Body of pancreas (tissue), 2 donors: ENCODE results near the gene BOK.

GRCh38 chr2:240622468-240623436, 2.5 kb upstream of the GPR35 start:
- PRO-cap, result no peak
- RAMPAGE, long total RNA, 2 experiments, result no peak in any of the 2 experiments

DNA sequence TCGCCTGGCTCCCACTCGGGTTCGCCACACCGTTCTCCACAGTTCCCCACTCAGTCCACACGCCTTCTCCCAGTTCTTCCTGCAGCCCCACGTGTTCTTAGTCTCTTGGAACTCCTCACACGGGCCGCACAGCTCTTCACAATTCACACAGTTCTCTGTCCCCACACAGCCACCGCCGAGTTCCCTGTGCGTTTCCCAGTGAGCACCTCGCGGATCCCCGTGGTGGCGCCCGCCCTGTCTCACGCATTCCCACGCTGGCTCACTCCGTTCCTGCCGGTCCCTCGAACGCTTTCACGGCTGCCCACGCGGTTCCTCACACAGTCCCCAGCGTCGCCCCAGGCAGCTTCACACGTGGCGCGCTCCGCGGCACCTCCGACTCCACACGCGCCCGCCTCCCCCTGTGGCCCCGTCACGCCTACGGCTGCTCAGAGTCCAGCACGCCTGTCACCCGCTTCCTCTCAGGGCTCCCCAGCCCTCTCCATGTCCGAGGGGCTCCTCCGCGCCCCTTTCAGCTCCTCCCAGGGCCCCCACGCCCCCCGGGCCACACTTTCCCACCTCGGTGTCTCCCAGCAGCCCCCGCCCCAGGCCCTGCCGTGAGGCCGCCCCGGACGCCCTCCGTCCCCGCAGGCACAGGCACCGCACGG, 38.1 kb downstream of the KIF1A start:
- PRO-cap, result no peak
- RAMPAGE, long total RNA, 2 experiments, result no peak in any of the 2 experiments

DNA sequence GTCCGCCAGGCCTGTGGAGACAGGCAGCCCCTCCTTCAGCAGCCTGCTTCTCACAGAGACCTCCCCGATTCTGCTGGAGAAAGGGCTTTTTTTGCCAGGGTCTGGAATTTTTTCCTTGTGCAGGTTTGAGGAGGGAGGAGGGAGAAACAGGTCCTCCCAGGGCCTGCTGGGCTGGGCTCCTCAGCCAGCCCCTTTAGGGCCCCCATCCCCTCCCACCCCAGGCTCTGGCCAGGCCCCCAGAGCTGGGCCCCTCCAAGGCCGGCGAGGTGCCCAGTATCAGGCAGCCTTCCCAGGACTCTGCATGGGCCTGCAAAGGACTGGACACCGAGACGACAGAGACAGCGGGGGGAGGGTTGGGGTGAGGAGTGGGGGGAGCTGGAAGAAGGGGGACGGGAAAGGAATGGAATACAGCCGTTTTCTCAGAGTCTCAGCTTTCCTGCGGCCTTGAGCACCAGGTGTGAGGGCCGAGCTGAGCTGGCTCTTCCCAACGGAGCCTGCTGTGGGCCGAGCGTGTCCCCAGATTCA, 27.8 kb downstream of the KIF1A start:
- PRO-cap, result no peak
- RAMPAGE, long total RNA, 2 experiments, result no peak in any of the 2 experiments

GRCh38 chr2:240819533-240820048, 428 bp downstream of the KIF1A start:
- PRO-cap, result bidirectional peak, plus-strand start at chr2:240819648, minus-strand start at chr2:240819610
- RAMPAGE, long total RNA, 2 experiments, result no peak in any of the 2 experiments

DNA sequence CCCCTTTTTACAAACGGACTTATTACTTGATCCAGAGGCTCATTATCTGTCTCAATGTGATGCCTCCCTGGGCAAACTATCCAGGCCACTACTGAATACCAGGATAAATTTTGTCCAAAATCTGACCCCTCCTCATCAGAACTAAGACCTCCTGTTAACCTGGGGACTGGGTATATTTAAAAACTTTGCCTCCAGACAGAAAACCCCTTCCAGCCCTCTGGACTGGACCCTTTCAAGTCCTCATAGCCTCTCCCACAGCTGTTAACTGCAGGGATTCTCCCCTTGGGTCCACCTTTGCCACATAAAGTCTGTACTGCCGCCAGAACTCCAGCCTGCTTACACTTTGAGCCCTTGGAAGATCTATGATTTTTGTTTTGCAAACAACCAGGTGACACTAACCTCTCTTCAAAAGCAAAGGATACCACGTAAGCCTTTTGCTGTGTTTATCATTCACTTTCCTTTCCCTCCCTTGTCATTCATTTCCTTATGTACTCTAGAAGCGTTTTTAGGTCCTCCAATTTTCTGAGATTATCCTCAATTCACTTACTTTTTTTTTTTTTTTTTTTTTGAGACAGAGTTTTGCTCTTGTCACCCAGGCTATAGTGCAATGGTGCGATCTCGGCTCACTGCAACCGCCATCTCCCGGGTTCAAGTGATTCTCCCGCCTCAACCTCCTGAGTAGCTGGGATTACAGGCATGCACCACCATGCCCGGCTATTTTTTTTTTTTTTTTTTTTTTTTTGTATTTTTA, 4.1 kb upstream of the AGXT start:
- PRO-cap, result no peak
- RAMPAGE, long total RNA, 2 experiments, result no peak in any of the 2 experiments

GRCh38 chr2:240874061-240874382, 5.4 kb downstream of the AGXT start:
- PRO-cap, result no peak
- RAMPAGE, long total RNA, 2 experiments, result no peak in any of the 2 experiments

GRCh38 chr2:240875467-240876229, 7.0 kb downstream of the AGXT start:
- PRO-cap, result no peak
- RAMPAGE, long total RNA, 2 experiments, result no peak in any of the 2 experiments

DNA sequence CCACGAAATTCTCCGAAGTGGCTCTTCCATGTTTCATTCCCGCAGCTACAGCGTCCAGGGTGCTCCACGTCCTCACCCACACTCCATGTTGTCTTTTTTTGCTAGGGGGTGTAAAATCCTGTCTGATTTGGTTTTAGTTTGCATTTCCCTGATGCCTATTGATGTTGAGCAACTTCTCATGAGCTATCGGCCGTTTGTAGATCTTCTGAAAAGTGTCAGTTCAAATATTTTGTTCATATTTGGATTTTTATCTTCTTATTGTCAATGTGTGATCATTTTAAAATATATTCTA, 11.5 kb downstream of the AGXT start:
- PRO-cap, result no peak
- RAMPAGE, long total RNA, 2 experiments, result no peak in any of the 2 experiments

- PRO-cap, result no peak
- RAMPAGE, long total RNA, 2 experiments, result no peak in any of the 2 experiments
These were observed 36.8 kb downstream of the MTERF4 start for GRCh38 chr2:241065058-241065844.

DNA sequence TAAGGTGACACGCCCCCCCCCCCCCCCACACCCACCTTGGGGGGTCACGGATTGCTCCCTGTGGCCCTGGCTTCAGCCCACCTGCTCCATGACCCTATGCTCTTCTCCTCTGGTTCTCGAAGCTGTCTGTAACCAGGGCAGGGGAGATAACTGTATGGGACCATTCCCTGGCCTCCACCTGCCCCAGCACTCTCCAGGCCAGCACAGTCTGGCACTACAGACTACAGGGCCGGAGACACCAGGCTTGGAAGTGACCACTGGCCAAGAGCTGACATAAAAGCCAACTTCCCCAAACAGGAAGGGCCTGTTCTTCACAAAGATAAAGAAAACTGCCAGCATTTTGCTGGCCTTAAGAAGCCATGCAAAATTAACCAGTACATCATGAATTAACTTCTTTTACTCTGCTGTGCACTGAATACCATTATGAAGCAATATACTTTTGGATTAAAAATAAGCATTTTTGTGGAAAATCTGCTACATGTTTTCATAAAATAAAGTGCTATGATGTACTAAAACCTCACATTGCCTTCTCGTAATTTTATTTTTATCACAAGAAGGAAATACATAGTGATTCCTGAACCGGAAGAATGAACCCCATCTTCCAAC, 6.9 kb downstream of the MTERF4 start:
- PRO-cap, result no peak
- RAMPAGE, long total RNA, 2 experiments, result no peak in any of the 2 experiments

GRCh38 chr2:241228603-241229598, 40.4 kb downstream of the ANO7 start:
- PRO-cap, result no peak
- RAMPAGE, long total RNA, 2 experiments, result no peak in any of the 2 experiments

DNA sequence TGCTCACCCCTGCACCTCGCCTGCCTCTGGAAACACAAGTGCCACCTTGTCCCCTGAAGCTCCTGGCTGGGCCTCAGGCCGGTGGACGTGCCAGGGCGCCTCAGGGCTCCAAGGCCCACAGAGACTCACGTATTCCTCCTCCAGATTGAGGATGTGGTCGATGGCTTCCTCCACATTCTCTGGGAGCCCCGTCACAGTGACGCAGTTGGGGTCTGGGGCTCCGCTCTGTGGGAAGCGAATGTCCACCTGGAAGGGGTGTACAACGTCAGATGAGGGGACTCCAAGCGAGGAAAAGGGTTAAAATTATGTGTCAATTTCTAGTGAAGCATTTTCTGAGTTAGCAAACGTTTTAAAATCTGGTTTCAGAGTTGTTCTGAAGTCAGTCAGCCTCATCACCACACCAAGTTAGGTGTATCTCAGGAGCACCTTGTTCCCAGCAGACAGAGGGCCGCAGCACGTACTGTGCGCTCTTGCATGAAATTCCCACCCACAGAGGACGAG, 41.6 kb downstream of the ANO7 start:
- PRO-cap, result no peak
- RAMPAGE, long total RNA, 2 experiments, result no peak in any of the 2 experiments

- PRO-cap, result no peak
- RAMPAGE, long total RNA, 2 experiments, result no peak in any of the 2 experiments
These were observed 5.7 kb downstream of the HDLBP start for GRCh38 chr2:241309720-241310189.

- PRO-cap, result no peak
- RAMPAGE, long total RNA, 2 experiments, result no peak in any of the 2 experiments
These were observed 2.5 kb downstream of the HDLBP start for GRCh38 chr2:241312968-241313455.

- PRO-cap, result no peak
- RAMPAGE, long total RNA, 2 experiments, result no peak in any of the 2 experiments
These were observed 19.2 kb downstream of the SEPTIN2 start for GRCh38 chr2:241334910-241335325.

DNA sequence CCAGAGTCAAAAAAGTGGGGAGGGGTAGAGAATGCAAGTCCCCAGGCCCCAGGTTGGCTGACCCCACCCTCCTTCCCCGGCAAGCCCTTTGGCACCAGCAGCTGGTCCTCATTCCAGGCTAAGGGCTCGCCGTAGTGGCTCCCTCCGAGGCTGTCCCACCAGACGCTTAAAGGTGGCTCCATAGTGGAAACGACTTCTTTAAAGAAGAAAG, 1.3 kb downstream of the STK25 start:
- PRO-cap, result no peak
- RAMPAGE, long total RNA, 2 experiments, result no peak in any of the 2 experiments

DNA sequence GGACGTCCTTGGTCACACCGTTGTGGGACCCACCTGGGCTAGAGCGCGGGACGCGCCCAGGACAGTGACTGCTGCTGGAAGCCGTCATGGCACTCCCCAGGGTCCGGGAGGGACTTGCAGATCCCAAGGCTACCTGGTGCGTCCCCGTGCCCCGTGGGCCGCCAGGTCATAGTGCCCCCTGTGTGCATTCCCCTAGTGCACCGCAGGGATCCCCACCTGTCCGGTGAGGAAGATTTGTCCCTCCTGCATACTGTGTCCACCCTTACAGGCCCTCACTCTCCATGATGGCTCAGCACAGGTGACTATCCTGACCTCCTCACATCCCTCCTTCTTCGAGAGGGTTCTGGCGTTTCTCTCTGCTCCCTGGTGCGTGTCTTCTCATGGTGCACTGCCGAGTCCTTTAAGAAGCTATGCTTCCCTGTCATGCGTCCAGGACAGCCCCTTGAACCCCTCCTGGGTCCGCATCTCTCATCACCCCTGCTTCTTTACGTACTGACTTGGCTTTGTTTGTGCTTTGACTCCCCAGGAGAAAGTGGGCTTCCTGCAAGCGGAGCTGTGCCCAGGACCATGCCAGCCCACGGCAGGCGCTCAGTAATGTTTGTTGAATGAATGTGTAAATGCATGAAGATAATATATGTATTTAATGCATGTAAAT, 985 bp upstream of the STK25 start:
- PRO-cap, result no peak
- RAMPAGE, long total RNA, 2 experiments, result no peak in any of the 2 experiments

DNA sequence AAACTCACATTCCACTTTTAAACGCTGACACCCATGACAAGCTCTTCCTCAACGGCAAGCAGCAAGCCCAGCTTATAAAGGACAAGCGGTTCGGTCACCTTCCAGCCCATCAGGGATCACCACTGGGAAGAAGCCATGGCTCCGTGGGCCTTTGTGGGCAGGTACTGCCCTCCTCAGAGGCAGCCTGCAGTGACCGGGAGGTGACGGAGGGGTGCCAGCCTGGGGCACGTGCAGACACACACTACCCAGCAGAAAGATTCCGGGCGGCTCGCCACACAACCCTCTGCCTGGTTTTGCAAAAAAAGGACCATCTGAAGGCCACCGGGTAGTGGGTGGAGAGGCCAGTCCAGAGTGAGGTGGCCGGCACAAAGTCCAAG, 5.9 kb upstream of the BOK start:
- PRO-cap, result no peak
- RAMPAGE, long total RNA, 2 experiments, result no peak in any of the 2 experiments

- PRO-cap, result bidirectional peak, plus-strand start at chr2:241558750, minus-strand start at chr2:241558652; bidirectional peak, plus-strand start at chr2:241558955, minus-strand start at chr2:241558940
- RAMPAGE, long total RNA, 2 experiments, result no peak in any of the 2 experiments
These were observed at the start of gene BOK for GRCh38 chr2:241558295-241559276. TSS of gene BOK (plus strand) at chr2:241558745.

DNA sequence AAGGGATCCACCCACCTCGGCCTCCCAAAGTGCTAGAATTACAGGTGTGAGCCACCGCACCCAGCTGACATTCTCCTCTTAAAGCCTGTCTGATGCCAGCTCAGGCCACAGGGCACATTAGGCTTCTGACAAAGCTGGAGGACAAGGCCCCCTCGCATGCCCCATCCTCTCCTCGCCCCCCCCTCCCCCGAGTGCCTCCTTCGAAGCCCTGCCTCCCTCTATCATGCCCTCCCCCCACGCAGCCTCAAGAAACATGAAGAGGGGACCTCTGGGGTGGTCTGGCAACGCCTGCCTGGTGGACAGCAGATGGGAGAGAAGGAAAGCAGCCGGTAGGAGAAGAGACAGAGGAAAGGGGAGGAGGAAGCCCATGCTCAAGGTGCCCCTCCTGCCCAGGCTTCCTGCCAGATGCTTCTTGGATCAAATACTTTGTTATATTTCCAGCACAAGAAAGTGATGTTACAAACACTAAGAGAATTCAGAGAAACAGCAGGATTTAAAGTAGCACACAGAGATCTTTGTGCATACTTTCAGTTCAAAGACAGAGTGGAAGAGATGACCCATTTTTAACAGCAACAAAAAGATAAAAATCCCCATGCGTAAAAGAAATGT, 18.9 kb downstream of the BOK start:
- PRO-cap, result no peak
- RAMPAGE, long total RNA, 2 experiments, result no peak in any of the 2 experiments